Anterior vena cava (tissue), 1 donor: ENCODE measurements around a stretch of chr5.

- PRO-cap, result no peak
Measured at GRCh38 chr5:148488164-148488487, 104.4 kb downstream of the FBXO38 start.

DNA sequence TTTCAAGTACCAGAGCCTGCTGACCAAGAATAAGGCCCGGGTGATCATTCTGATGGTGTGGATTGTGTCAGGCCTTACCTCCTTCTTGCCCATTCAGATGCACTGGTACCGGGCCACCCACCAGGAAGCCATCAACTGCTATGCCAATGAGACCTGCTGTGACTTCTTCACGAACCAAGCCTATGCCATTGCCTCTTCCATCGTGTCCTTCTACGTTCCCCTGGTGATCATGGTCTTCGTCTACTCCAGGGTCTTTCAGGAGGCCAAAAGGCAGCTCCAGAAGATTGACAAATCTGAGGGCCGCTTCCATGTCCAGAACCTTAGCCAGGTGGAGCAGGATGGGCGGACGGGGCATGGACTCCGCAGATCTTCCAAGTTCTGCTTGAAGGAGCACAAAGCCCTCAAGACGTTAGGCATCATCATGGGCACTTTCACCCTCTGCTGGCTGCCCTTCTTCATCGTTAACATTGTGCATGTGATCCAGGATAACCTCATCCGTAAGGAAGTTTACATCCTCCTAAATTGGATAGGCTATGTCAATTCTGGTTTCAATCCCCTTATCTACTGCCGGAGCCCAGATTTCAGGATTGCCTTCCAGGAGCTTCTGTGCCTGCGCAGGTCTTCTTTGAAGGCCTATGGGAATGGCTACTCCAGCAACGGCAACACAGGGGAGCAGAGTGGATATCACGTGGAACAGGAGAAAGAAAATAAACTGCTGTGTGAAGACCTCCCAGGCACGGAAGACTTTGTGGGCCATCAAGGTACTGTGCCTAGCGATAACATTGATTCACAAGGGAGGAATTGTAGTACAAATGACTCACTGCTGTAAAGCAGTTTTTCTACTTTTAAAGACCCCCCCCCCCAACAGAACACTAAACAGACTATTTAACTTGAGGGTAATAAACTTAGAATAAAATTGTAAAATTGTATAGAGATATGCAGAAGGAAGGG lies 1.1 kb downstream of the ADRB2 start:
- PRO-cap, result no peak

DNA sequence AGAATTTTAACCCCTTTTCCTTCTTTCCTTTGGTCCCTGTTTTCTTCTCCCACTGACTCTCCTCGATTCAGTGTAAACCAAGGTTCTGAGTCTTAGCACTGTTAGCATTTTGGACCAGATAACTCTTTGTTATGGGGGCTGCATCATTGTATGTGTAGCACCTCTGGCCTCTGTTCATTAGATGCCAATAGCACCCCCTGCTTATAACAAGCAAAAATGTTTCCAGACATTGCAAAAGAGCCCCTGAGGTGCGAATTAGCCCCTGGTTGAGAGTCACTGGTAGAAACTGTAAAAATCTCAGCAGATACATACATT lies 2.7 kb downstream of the ADRB2 start:
- PRO-cap, result no peak

DNA sequence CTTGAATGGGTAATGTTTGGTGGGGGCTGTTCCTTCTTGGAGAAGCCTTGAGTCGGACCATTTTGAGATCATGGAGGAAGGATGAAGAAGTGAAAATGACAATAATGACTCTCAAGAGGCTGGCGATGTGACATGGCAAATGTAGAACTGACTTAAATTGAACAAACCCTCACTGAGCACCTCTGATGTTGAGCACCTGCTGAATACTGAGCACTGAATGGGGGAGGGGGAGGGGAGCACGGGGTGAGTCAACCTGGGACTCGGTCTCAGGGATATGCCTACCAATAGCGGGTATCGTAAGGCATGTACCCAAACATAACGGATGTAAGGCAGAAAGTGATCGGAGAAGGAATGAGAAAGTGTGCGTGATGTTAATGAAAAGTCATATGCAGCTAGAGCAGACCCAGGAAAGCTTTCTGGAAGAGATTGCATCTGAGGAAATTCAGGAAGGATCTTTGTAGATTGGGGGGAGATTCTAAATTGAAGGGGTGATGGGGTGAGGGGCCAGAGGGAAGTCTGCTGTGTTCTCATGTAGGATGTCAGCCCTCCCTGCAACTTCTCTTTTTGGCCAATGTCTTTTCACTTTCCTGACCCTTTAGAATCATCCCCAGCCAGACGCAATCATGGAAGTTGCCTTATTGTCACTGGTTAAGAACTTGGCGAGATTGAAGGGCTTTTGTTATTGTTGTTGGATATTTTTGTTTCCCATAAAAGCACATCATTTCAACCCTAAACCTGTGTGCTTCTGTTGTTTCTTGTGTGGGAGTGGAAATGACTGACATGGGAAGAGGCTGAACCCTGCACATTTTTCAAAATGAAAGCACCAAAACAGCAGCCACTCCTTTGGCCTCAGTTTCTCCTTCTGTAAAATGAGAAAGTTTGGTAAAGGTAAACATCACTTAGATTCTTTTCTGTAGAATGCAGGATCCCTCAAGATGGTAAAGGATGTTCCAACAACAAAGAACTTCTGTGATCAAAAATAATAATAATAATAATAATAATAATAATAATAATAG lies 11.6 kb upstream of the AFAP1L1 start:
- PRO-cap, result no peak

DNA sequence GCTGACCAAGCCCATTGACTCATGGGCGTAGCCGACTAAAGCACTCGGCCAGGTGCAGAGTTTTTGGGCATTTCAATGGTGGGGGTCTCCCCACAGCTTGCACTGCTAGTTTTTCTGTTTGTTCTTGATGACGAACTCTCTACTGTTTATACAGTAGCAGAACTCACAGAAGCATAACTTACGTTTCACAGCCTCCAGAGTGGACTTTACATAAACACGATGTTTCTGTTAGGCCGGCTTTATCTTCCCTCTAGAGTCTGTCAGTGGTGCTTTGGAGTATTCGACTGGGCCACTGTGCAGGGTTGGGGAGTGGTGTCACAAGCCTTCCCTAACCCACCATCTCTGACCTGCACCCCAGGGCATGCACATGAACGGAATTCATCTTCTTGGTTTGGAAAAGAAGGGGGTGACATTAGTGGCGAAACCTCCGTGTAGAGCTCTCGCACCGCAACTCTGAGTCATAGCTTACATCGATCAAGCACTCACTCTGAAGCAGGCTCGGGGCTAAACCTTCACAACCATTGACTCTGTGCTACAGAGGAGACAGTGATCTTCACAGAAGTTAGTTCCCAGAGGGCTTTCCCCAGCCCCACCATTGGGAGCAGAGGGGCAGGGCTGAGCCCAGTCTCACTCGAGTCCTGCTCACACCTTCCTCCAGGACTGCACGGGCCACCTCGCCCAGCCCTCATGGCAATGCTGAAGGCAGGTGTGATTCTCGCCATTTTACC lies 25.5 kb upstream of the IL17B start:
- PRO-cap, result bidirectional peak, plus-strand start at position 490 of the sequence, minus-strand start at position 455 of the sequence

DNA sequence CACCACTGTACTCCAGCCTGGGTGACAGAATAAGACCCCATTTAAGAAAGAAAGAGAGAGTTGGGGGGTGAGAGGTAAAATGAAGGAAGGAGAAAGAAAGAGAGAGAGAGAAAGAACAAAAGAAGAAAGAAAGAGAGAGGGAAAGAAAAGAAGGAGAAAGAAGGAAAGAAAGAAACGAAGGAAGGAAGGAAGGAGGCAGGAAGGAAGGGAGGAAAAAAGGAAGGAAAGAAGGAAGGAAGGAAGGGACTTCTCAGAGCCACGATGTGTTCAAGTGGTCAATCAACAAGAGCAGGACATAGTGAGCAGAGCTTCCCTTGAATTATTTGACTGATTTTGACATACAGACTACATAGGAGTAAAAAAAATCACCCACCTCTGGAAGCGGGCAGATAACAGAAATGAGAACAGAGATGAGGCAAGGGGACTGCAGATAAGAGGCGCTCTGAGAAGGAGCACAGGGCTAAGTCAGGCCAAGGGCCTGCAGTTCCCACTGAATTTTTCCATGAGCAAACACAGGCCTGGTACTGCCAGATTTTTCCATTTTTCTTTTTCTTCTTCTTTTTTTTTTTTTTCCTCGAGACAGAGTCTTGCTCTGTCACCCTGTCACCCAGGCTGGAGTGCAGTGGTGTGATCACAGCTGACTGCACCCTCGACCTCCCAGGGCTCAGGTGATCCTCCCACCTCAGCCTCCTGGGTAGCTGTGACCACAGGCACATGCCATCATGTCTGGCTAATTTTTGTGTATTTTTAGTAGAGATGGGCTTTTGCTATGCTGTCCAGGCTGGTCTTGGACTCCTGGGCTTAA lies 77.7 kb upstream of the IL17B start:
- PRO-cap, result no peak

DNA sequence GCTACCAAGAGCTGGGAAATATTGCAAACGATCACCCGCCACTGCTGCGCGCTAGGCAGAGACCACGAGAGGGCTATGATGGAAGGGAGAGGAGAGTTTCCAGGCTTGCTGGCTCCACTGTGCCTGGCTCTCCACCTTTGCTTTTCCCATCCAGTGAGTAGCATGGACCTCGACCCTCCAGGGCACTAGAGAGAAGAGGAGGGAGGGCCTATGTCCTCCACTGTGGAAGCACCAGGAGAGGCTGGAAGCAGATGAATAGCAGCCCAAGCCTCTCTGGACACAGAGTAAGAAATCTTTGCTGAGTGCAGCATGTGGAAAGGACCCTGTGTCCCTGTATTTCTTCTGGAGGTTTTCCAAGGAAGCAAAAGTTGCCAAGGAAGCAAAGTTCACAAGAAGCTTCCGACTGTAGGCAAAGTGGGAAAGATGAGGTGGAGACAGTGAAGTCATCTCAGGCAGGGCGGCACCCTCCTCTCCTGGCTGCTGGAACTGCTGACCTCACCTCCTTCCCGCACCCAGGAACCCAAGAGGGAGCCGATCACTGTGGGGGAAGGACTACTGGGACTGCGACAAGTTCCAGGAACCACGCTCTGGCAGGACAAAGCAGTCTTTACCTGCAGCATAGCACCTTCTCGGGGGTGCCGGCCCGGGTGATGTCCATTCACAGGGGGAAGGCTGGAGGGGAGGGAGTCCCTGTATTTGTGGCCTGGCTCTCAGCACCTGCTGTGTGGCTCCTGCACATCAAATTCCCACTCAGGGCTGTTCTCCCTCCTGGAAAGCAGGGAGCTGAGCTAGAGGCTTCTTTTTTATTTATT lies 79.6 kb downstream of the CSNK1A1 start:
- PRO-cap, result no peak

DNA sequence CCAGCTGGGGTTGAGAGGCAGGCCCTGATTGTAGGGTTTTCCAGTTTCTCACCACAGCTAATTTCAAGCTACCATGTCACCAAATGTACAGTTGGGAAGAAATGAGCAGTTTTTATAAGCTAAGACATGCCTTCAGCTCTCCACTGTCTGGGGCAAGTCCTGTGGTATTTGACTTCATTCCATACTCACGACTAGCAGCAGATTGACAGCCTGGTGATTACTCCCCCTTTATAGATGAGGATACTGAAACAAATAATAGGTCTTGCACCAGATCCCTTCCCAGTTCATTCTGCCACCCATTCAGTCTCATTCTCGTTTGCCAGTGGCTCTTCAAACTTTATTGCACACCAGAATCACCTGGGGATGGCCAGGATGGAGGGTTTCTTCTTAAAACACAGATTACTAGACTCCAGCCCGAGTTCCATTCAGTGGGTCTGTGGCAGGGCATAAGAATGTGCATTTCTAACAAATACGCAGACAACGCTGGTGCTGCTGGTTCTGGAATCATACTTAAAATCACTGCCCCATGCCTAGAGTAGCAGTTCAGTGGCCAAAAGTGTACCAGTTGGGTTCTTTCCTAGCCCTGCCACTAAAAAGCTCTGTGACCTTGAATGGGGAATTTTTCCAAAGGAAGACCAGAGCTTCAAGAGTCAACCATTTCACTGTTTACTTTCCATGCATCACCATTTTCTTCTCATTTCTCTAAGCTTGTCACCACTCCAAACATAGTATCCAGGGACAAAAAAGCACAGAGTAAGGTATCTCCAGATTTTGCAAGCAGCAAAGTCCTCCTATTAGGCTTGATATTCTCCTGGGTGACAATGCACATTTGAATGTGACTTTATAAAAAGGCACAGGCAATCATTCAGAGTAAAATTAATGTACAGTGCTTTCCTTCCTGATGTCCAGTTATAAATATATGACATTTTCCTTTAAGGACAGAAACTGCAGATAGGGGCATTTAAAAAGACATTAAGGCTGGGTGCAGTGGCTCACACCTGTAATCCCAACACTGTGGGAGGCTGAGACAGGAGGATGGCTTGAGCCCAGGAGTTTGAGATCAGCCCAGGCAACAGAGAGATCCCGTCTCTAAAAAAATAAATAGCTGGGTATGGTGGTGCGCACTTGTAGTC lies 64.1 kb downstream of the CSNK1A1 start:
- PRO-cap, result no peak

GRCh38 chr5:149489727-149490333 lies 61.4 kb downstream of the CSNK1A1 start:
- PRO-cap, result no peak

GRCh38 chr5:149493839-149494287 lies 57.4 kb downstream of the CSNK1A1 start:
- PRO-cap, result no peak

GRCh38 chr5:149508556-149509473 lies 42.4 kb downstream of the CSNK1A1 start:
- PRO-cap, result no peak

GRCh38 chr5:149521787-149522463 lies 29.3 kb downstream of the CSNK1A1 start:
- PRO-cap, result no peak

GRCh38 chr5:149547983-149548489 lies 3.2 kb downstream of the CSNK1A1 start:
- PRO-cap, result no peak

GRCh38 chr5:149550650-149551259 lies 484 bp downstream of the CSNK1A1 start:
- PRO-cap, result no peak

GRCh38 chr5:149616559-149616854 lies 35.2 kb downstream of the ARHGEF37 start:
- PRO-cap, result no peak

GRCh38 chr5:149640799-149641832 lies 59.8 kb downstream of the ARHGEF37 start:
- PRO-cap, result no peak

DNA sequence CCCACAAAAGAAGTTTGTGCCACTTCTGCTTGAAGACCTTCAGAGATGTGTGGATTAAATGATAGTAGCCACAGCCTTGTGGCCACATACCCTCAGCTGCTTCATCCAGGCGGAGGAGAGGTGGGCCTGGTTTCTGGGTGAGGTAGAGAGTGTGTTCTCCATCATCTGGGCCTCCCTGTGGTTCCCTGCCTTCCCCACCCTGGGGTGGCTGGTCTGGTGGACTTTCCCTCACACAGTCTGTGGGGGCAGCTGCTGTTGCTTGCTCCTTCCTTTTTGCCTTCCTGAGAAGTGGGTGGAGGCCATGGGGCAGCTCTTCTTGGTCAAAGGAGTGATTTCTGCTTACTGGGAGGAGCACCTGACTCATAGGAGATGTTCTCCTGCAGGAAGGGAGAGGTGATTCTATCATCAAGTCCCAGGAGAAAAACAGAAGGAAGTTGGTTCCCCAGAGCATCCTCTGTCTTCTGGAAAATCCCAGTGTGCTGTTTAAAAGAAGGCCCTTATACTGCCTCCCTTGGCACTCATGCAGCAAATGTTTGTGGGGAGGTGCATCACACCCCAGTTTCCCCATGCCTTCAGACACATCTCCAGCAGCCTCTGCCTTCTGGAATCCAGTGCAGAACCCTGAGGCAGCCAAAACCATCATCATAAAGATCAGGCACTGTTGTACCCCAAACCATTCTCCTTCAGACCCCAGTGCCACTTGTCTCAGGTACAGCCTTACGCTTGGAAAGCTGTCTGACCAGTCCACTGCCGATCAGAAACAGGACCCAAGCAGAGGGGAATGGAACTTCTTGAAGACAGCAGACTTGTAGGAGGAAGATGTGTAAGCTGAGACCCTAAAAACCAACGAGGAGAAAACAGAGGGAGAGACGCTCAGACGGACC lies 63.1 kb downstream of the PPARGC1B start:
- PRO-cap, result no peak

GRCh38 chr5:149798348-149798912 lies 68.3 kb downstream of the PPARGC1B start:
- PRO-cap, result no peak

- PRO-cap, result no peak
Measured at GRCh38 chr5:149798913-149799719, 69.0 kb downstream of the PPARGC1B start.

GRCh38 chr5:149824678-149825166 lies 94.6 kb downstream of the PPARGC1B start:
- PRO-cap, result unidirectional peak, minus-strand start at chr5:149824911